Glomerular endothelial cell (primary cell): ENCODE measurements around the genes FKBP1B and PFN4.

- RAMPAGE, long total RNA, result no peak
These were observed 117.2 kb downstream of the KLHL29 start for GRCh38 chr2:23502007-23502687.

DNA sequence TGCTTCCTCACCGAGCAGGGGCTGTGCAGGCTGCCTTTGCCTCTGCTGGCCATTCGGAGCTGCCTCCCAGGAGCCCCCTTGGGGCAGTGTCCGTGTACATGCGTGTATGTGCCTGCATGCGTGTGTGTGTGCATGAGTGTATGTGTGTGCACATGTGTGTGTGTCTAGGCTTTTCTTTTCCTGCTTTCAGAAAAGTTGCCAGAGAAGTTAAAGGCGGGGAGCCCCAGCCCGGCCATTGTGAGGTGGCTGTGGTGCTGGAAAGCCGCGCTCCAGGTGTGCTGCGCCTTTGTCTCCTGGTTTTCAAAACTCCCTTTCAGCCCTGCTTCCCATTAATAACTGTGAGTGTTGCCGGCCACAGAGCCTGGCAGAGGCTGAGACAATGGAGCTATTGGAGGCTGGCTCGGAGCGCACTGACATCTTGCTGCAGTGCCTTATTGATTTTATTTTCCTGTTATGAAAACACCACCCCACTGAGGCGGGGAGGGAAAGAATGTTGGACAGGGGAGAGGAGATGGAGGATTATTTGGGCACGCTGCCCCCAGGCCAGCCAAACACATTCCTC is 178.5 kb downstream of the KLHL29 start:
- RAMPAGE, long total RNA, result no peak

GRCh38 chr2:23617179-23618401 is 232.6 kb downstream of the KLHL29 start:
- RAMPAGE, long total RNA, result no peak

GRCh38 chr2:23757505-23758382 is 169.2 kb downstream of the ATAD2B start:
- RAMPAGE, long total RNA, result no peak

DNA sequence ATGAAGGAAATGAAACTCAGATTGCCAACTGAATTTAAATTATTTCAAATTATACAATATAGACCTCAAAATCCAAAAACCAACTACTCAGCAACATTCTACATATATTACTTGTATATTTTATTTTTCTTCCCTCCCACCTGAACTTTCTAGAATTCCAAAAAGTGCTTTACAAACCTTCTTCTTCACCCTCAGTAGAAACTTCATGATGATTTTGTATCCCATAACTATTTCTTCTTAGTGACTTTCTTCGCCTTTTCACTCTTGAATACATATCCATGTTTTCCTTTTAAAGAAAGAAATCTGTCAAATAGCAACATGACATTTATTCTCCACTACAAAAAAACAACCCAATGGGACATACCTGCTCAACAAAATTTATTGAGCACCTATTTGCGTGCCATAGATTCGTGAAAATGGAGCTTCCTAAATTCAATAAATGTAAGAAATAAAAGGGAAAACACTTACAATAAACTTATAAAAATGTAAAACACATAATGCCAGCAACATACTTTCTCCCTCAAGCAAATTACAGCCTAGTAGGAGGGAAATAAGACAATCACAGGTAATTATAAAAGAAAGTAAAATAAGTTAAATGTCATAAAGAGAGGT is 42.2 kb downstream of the ATAD2B start:
- RAMPAGE, long total RNA, result no peak

GRCh38 chr2:24011292-24011802 is 1.5 kb downstream of the MFSD2B start:
- RAMPAGE, long total RNA, result no peak

DNA sequence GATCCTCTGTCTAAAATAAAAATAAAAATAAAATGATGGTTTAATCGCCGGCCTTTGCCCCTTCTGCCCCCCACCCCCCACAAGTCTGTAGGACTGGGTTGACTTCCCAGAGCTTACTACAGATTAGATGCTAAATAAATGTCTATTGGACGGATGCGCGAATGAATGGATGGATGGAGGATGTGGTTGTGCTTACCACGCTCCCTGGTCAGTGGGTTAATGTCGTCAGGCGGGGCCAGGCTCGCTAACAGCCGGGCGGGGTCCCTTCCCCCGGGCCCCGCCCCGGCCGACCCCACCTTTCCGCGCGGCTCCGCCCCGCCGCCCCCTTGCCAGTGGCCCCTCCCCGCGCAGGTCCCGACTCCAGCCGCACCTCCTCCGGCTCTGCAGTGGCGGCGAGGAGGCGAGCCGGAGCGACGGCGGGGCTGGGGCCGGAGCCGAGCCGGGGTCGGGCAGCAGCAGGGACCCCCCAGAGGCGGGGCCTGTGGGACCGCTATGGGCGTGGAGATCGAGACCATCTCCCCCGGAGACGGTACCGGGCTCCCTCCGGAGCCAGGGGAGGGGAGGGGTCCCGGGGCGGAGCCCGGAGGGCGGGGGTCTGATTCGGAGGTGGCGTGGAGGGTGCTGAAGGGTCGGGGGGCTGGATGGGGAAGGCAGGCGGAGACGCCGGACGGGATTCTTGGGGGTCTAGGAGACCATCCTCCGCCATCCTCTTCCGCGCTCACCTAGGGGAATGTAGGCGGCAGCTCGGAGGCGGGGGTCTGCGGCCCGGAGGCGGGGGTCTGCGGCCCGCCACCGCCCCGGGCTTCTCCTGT is at the start of gene FKBP1B:
Gene FKBP1B, plus strand, starts transcription at position 384 of the 812 bp plus-strand sequence.
- RAMPAGE, long total RNA, result start-site peak on the plus strand centred at position 369 of the sequence, 36 bp wide, 74 and 29 reads in 2 replicates

GRCh38 chr2:24123097-24123583 is at the start of gene PFN4:
TSS of gene PFN4 (minus strand) at chr2:24123334.
- RAMPAGE, long total RNA, result no peak

DNA sequence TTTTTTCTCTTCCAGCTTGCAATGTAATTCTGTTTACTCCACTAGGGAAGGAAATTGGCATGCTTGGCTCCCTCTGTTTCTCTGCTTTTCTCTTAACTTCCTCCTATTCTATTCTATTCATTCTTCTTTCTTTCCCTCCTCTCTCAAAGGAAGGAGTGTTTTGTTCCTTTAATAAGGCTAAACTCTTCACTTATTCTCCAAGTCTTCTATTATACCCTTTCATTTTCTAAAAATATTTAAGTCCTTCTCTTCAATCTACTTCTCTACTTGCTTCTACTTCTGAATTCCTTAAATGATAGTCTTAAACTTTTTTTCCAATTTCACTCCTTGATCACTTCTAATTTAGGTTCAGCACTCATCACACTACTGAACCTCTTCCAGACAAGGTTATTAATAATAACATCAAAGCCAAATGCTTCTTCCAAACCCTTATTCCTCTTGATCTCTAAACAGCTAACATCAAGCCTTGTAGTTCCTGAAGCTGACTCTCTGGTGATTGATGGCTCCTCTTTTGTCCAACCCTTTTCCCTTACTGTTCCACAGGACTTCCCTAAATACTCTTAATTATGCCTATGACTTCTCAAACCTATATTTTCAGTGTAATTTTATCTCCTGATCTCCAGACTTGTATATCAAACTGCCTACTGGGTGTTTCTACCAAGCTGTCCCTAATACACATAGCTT is 83.7 kb downstream of the FAM228A start:
- RAMPAGE, long total RNA, result no peak

DNA sequence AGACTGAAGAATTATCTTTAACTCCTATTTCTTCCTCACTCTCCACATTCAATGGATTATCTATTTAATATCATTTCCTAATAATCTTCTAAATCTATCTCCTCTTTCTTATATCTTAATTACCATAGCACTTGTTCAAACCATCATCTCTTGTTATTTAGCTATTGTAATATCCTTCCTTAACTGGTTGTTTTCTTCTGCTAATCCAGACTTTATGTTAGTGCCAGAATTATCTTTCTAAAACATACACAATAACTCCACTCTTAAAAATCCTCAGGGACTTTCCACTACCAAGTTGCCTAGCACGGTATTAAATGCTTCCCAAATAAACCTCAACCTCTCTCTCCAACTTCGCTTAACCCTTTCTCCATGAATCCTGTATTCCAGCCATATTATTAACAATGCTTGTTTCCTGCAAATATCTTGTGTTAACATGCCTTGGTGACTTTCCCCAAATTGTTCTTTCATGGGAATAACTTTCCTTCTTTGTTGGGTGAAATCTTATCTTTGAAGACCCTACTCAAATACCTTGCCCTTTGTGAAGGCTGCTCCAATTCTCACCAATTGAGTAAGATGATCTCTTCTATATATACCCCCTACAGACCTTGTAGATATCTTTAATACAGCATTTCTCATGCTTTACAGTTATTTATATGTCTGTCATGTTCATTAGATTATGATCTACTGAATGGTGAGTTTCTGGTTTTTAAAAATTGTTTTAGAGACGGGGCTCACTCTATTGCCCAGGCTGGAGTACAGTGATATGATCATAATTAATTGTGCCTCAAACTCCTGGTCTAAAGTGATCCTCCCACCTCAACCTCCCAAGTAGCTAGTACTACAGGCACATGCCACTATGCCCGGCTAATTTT is 84.6 kb downstream of the FAM228A start:
- RAMPAGE, long total RNA, result no peak

GRCh38 chr2:24260944-24261381 is 86.1 kb downstream of the FAM228A start:
- RAMPAGE, long total RNA, result no peak

- RAMPAGE, long total RNA, result no peak
These were observed 91.2 kb downstream of the ITSN2 start for GRCh38 chr2:24268941-24269755.

DNA sequence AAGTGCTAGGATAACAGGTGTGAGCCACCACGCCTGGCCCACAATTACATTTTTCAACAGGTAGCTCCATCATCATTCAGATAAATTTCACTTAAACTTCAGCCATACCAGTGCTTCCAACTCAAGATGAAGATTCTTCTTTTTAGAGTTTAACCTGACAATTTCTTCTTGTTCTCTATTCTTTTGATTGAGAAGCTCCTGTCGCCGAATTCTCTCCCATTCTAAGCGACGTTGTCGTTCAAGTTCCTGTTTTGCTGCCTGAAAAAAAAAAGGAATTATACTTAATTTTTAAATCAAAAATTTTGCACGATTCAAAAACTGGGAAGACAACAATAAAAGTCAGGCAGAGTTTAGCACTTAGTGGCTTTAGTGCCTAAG is 61.8 kb downstream of the ITSN2 start:
- RAMPAGE, long total RNA, result no peak

- RAMPAGE, long total RNA, result no peak
These were observed 36.8 kb upstream of the NCOA1 start for GRCh38 chr2:24454189-24454726.

DNA sequence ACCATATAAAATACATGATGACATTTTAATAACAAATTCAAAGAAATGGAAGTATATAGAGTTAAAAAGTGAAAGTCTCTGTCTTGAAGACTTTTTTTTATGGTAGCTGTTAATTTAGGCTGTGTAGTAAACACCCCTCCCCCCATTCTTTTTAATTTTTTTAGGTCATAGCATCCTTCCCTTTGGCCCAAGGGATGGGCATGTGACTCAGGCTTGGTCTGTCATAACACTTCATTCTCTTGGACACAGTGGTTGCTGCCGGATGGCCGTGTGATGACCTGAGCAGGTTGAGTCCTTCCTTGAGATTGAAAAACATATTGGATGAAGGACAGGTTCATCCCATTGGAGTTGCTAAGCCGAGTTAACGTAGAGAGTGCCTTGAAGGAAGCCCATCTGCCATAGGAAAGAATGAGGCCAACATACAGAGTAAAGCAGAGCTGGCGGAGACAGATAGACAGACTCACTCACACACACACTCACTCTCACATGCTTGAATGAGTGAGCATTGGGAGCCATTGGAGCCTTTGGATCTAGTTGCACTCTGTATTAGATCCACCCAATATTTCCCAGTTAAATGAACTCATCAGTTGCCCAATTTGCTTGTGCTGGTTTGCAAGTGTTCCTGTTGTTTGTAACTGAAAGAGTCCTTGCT is 14.6 kb downstream of the NCOA1 start:
- RAMPAGE, long total RNA, result no peak

GRCh38 chr2:24720309-24720855 is 72.8 kb downstream of the PTRHD1 start:
- RAMPAGE, long total RNA, result no peak

GRCh38 chr2:24821189-24822228 is 28.3 kb downstream of the CENPO start:
- RAMPAGE, long total RNA, result no peak

DNA sequence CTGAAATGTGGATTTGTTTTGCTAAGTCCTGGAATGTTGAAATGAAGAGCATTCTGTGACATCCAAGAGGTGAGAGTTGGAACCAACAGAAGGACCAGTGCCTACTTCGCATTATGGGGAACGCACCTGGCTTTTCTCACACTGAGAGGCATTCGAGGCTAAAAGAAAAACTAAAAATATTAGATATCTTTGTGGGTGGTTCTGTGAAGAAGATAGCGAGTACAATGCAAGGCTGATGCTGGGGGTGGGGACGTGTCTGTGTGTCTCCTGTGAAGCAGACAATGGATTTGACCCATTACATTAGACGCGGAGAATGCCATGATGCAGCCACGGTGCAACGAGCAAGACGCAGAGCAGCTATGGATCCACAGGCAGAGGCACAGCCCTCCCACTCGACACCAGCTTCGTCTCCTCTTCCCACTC is 61.1 kb downstream of the ADCY3 start:
- RAMPAGE, long total RNA, result no peak

DNA sequence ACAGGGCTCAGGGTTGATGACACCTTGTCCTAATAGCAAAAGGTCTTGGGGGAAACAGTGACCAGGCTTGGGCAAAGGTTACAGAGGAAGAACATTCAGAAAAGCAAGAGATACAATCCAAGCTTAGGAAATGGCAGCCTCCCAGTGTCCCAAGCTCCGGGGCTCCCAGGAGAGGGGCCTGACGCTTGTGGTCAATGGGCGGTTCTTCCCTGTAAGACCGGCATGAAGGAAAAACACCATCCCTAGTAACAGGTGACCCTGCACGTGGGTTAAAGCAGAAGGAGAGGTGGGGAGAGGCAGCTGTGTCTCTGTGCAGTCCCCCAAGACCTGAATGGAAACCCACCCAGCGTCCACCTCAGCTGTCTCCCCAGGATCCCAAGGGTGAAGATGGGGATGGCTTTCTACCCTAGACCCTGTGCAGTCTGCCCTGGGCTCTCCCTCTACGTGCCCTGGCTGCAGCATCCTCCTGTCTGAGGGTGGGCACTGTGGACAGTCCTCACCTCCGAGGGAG is 60.5 kb downstream of the ADCY3 start:
- RAMPAGE, long total RNA, result no peak

GRCh38 chr2:24878323-24878940 is 41.6 kb downstream of the ADCY3 start:
- RAMPAGE, long total RNA, result no peak